ENCODE data around the genes SLC45A3, CTSE and DYRK3.

- PRO-cap = no peak
- RAMPAGE, long total RNA, 4 experiments = no peak in any of the 4 experiments
These were observed 6.6 kb downstream of the NUAK2 start for GRCh38 chr1:205314900-205315428.

DNA sequence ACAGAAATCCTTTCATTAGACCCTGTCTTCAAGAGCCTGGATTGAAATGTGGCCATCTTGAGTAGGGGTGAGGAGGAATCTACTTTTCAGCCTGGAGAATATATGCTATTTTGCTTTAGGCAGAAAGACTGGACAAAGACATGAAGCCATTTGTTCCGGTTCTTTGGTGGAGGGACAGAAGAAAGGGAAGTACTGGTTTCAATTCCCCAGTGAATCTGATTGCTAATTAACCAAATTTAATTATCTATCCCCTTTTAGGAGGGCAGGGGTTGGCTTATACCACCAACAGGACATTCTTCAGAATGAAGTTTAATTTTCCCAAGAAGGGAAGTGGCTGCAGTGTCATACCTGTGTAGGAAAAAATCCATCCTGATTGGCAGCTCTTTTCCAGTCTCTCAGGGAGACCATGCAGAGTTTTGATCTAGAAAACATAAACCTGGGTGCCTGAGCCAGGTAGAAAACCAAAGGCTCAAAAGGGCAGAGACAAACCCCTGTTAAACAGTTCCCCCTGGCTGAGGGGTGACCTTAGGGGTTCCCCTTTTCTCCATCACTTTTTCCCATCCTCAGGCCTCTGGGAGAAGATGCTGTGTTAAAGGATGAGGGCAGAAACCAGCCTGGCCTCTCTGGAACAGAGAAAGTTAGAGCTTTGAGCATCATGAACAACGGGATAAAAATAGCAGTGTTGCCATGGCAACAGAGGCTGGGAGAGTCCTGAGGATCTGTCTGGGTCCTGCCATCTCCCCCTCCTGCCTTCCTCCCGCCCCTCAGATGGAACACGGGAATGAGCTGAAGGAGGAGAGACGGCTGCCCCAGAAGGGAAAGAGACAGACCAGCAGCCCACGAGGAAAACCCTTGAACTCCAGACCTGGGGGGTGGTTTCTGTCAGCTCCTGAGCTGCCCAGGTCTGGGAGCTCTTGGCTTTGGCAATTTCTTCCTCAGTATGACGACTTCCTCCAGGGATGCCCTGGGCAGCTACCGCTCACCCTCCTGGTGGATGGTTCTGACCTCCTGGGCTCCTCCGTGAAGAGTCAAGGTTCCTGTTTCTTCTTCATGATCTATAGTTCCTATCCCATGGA, 13.8 kb upstream of the LEMD1 start:
- PRO-cap = no peak
- RAMPAGE, long total RNA, 4 experiments = no peak in any of the 4 experiments

GRCh38 chr1:205438409-205439202, 16.8 kb upstream of the LEMD1 start:
- PRO-cap = no peak
- RAMPAGE, long total RNA, 4 experiments = no peak in any of the 4 experiments

- PRO-cap = no peak
- RAMPAGE, long total RNA, 4 experiments = no peak in any of the 4 experiments
These were observed 15.4 kb downstream of the ELK4 start for GRCh38 chr1:205616284-205616970.

DNA sequence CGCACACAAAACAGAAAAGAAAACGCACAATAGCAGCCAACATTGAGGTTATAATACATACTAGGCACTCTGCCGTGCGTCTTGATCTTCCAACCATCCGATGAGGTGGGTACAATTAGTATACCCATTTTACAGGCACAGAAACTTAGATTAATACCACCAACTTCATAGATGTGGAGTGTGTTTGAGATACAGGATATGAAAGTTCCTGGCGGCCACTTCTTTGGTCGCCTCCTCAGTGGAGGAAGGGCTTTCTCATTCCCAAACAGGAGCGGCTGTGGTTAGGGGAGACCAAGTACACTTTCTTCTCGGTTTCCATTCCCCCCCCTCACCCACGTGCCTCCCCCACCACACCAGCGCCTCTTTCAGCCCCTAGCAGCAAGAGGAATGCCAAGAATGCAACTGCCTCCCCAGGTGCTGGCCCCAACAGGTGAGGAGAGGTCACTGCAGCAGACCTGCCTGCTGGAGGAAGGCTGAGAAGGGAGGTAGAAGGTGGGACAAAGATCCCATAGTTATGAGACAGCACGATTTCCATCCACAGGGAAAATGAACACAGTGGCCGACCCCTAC, 8.3 kb downstream of the SLC45A3 start:
- PRO-cap = no peak
- RAMPAGE, long total RNA, 4 experiments = no peak in any of the 4 experiments

DNA sequence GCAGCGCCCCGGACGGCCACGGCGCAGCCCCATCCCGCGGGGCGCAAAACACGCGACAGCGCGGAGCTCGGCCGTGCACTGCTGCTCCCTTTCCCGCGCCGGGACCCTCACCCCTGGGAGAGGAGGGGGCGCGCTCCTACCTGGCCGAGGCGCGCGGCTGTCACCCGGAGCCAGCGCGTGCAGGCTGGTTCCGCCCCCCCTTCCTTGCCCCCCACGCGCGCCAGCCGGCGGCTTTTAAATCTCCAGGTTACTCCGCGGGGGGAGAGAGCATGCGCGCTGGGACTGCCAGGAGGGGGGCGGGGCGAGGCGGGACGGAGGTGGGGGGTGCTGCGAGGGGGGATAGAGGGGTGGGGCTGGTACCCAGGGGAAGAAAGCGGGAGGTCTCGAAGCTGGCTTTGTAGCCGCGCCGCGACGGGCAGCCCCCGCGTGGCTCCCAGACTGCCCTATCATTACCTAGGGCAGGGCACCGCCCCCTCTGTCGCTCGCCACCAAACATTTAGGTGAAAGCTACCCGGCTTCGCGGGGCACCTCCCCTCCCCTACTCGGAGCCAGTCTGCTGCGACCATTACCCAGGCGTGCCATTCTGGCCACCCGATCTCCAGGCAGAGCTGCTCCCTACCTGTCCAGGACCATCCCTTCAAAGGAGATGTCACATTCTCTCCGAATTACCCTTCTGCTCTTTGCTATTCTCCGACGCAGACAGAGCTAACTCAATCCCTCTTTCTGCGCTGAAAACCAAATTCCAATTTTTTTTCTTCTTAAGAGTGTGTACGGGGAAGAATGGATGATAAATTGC, at the start of gene SLC45A3:
TSS of gene SLC45A3 (minus strand) at position 256 of the 796 bp plus-strand sequence.
- PRO-cap = no peak
- RAMPAGE, long total RNA, 4 experiments = start-site peak on the minus strand in 3 of 4 experiments, centred at positions 211 to 214 of the sequence, 9 to 15 reads per replicate

GRCh38 chr1:205703046-205703454, 22.7 kb upstream of the SLC45A3 start:
- PRO-cap = no peak
- RAMPAGE, long total RNA, 4 experiments = no peak in any of the 4 experiments

DNA sequence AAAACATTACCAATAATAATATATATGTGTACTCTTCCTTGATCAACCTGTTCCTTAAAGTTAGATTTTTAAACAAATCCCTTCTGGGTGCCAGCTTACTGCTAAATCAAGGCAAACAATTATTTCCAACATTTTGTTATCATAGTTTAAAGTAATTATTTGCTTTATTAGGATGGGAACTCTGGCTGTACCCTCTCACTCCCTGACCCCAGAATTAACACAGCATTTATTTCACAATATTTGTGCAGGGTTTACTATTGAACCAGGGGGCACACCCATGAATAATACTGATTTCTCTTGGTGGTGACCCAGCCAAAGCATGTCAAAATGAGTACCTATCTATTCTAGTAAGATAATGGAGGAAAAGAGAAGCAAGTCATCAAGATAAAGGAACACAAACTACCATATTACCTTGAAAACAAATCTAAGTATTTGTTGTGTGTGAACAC, 30.1 kb upstream of the SLC45A3 start:
- PRO-cap = no peak
- RAMPAGE, long total RNA, 4 experiments = no peak in any of the 4 experiments

DNA sequence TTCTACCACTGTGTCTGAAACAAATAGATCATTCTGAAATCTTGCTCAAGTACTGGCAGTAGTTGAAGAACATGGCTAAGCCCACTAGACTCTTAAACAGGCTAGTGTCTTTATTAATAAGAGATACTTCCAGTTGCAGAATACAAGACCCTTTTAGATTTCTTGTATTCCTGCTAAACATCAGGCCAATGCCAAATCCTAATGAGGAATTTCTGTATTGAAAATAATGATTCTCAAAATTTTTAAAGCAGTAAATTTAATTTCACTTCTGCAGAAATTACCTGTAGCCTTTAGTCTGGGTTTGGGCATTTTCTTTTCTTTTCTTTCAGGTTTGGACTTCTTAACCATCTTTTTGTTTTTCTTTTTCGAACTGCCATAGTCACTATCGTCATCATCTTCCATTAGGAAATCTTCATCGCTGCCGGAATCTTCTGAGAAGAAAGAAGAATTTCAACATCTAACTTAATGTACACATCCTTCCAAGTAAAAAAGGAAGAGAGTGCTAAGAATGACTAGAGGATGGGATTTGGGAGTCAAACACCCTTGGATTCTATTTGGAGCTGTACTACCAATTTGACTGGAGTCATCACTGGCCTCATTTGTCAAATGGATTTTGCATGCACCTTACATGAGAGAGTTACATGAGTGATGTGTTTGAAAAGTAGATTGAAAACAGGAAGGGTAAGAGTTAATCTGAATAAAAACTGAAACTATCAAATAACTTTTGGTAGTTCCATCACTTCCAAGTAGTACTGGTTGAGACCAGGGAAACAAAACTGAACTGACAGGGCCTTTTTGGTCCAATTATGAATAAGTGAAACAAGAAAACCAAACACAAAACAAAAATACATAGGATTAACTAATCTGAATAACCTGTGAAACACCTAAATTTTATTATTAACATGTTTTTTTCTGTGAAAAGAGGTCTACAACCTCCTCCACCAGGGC, 30.5 kb downstream of the NUCKS1 start:
- PRO-cap = no peak
- RAMPAGE, long total RNA, 4 experiments = no peak in any of the 4 experiments

GRCh38 chr1:205733841-205734653, 15.9 kb downstream of the NUCKS1 start:
- PRO-cap = no peak
- RAMPAGE, long total RNA, 4 experiments = no peak in any of the 4 experiments

GRCh38 chr1:206023478-206024286, at the start of gene CTSE:
Gene CTSE (minus strand): TSS chr1:206023895.
- PRO-cap = no peak
- RAMPAGE, long total RNA, 4 experiments = no peak in any of the 4 experiments

- PRO-cap = no peak
- RAMPAGE, long total RNA, 4 experiments = start-site peak on the plus strand in 3 of 4 experiments, at chr1:206083542-206083553 at its widest, 11 to 99 reads per replicate
These were observed 30.3 kb downstream of the RHEX start for GRCh38 chr1:206083256-206083656.

GRCh38 chr1:206461170-206462123, 8.8 kb upstream of the IKBKE start:
- PRO-cap = no peak
- RAMPAGE, long total RNA, 4 experiments = no peak in any of the 4 experiments

GRCh38 chr1:206585058-206585557, 27.2 kb downstream of the EIF2D start:
- PRO-cap = no peak
- RAMPAGE, long total RNA, 4 experiments = no peak in any of the 4 experiments

- PRO-cap = bidirectional peak, plus-strand start at chr1:206635536, minus-strand start at chr1:206635381
- RAMPAGE, long total RNA, 4 experiments = start-site peak on the plus strand in 3 of 4 experiments, at chr1:206635511-206635557 at its widest, 16 to 49 reads per replicate
These were observed at the start of gene DYRK3 for GRCh38 chr1:206635195-206636461. Gene DYRK3 (plus strand): TSS chr1:206635536.

DNA sequence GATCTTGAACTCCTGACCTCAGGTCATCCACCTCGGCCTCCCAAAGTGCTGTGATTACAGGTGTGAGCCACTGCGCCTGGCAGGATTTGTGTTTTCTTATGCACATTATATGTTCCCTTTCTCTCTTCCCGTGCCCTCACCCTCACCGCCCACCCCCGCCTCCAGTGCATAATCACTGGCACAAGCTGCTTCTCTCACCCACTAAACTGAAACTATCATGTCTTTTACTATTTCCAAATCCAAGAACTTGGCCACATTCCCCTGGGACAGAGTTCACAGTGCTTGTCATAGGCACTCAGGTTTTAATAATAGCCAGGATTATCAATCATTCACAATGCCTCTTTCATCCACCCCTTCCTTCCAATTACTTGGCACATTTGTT, 17.8 kb upstream of the MAPKAPK2 start:
- PRO-cap = no peak
- RAMPAGE, long total RNA, 4 experiments = no peak in any of the 4 experiments

GRCh38 chr1:206682128-206682471, 2.6 kb upstream of the MAPKAPK2 start:
- PRO-cap = no peak
- RAMPAGE, long total RNA, 4 experiments = no peak in any of the 4 experiments

DNA sequence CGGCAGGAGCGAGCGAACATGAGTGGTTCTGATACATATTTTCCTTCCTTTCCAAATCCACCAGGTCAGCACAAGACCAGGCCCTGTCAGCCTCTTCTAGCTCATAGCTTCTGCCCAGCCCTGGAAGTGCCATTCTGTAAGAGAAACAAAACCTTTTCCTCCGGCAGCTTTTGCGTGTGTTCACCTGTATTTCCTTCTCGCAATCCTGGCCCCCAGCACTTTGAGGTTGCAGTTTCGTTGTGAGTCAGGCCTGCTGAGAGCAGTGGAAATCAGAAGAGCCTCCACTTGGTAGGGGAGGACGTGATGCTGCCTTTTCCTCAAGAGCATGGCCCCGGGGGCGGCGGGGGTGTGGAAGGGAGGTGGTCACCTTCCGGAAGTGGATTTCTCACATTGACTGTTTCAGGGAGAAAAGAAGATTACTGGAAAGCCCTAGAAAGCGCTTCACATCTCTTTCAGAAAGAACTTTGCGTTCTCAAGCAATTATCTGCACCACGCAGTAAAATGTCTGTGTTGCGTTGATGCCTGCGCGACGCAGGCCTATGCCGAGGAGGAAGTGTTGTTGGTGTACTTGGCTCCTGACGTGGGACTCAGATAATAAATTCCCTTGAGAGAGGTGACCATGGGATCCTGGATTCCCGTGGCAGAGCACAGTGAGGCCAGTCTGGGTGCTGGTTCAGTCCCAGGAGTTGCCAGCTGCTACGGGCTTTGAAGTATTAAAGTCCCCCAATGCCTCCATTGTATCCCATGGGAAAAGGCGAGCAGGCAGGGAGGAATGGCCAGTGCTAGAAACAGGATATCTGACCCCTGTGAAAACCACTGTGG, 12.2 kb upstream of the IL10 start:
- PRO-cap = no peak
- RAMPAGE, long total RNA, 4 experiments = no peak in any of the 4 experiments

- PRO-cap = no peak
- RAMPAGE, long total RNA, 4 experiments = no peak in any of the 4 experiments
These were observed 581 bp downstream of the IL20 start for GRCh38 chr1:206865904-206866504.

DNA sequence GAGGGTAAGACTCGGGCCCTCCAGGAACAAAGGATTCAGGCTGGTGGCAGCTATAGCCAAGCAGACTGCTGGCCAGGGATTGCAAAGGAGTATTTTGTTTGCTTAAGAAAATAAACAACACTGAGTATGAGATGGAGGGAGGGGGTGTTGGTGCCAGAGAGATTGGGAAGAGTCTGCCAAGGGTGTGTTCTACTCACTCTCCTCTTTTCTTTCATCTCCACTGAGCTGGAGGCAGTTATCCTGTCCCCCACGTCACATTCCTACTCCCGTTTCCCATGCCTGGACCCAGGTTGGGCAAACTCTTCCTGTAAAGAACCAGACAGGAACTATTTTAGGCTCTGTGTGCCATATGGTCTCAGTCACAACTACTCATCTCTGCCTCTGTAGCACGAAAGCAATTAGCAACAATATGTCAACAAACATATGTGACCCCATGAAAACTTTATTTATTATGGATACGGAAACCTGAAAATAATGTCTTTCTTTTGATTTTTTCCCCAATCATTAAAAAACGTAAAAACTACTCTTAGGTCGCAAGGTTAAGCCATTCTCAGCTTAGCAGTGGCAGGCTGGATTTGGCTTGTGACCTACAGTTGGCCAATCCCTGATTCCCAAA, 1.3 kb upstream of the IL24 start:
- PRO-cap = no peak
- RAMPAGE, long total RNA, 4 experiments = no peak in any of the 4 experiments